Metastatic Breast Carcinoma in the Brain (tissue), 10 donors: Measurements from ENCODE around the gene NIPSNAP2.

- PRO-cap, 10 experiments: no peak in any of the 10 experiments
Observed at GRCh38 chr7:55547750-55548529, 24.4 kb downstream of the VOPP1 start.

DNA sequence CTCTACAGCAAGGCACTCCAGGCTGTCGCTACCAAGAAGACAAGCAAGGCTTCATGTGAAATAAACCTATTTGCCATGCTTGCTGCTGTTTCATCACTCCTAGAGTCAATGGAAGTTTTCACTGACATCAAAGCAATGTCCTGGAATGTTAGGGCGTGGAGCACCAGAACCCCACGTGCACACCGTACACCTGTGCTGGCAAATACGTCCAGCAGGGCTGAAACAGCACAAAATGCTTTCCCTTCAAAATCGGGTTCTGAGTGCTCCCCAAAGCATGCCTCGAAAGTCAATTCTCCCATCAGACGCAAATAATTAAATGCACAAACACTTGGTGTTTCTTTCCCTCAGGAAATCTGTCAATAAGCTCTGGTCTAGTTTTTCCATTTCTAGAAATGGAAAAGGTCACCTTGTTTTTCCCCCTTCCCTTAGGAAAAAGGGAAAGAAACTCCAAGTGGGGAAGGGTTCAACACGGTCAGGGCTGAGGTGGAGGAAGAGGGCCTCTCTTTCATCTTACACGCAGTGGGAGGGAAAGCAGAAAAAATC, 21.1 kb downstream of the VOPP1 start:
- PRO-cap, 10 experiments: peak in 1 of 10 experiments; most common plus-strand start position 246 of the sequence (in 1); most common minus-strand start position 103 of the sequence (in 1)

DNA sequence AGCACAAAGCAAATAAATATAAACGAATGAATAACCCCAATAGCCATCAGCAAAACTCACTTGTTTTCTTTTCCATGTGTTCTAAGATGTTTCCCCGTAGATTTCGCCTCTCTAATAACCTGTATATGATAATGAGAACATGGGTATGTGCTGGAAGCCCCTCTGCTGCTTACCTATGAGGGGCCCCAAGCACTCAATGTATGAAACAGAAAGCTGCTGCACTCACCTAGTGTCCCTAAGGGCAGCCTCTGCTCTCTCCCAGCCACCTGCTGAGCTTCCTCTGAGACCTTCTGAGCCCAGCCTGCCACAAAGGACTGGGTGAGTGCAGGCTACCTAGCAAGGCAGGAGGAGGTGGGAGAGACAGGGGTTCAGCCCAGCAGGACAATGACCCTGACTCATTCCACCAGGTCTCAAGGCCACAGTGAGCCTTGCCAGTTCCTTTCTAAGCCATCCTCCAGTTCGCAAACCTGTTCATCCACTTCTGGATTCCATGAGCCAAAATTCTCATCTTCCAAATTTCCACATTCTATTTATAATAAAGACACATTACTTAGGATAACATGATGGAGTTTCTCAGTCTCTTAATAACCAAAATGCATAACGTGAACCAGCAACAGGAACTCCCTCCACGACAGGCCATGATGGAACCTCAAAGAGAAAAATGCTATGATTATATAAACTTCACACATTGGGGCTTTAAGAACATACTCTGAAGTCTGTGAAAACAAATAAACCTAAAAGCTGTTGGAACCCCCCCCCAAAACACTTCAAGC, 16.2 kb downstream of the VOPP1 start:
- PRO-cap, 10 experiments: peak in 1 of 10 experiments; most common plus-strand start position 561 of the sequence (in 1); most common minus-strand start position 292 of the sequence (in 1)

DNA sequence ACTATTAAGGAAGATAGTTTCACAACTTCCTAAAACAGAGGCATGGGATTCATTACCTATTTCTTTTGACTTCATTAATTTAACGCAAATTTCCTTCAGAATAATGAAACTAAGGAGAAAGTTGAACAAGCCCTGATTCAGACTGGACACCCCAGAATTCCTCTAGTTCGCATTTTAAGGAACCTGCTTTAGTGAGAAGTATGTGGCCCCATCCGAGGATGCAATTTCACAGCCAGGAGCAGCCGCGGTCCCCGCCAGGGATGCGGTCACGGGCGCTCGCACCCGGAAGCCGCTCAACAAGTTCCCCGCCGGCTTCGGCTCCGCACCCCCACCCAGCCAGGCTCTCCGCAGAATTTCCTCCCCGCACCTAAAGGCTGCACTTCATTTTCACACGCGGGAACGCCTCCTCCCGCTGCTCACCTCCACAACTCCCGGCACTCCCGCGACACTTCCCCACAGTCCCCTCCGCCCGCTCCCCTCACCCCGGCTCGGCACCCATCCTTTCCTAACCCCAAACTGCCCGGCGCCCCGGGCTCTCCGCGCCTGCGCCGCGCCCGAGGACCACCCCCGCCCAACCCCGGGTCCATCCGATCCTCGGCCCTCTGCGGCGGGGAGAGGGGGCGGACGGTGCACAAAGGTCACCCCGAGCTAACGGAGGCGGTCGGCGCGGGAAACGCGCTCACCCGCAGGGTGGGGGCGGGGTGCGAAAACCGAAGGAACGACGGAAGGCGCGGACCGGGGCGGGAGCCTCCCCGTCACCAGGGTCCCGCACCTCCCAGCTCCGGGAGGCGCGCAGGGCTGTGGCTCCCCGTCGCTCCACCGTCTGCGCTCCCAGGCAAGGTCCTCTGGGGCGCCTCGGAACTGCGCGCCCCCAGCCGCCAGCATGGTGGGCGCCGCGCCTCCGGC, 707 bp downstream of the VOPP1 start:
- PRO-cap, 10 experiments: peak in 3 of 10 experiments; most common plus-strand start position 350 of the sequence (in 2); most common minus-strand start position 227 of the sequence (in 1)

DNA sequence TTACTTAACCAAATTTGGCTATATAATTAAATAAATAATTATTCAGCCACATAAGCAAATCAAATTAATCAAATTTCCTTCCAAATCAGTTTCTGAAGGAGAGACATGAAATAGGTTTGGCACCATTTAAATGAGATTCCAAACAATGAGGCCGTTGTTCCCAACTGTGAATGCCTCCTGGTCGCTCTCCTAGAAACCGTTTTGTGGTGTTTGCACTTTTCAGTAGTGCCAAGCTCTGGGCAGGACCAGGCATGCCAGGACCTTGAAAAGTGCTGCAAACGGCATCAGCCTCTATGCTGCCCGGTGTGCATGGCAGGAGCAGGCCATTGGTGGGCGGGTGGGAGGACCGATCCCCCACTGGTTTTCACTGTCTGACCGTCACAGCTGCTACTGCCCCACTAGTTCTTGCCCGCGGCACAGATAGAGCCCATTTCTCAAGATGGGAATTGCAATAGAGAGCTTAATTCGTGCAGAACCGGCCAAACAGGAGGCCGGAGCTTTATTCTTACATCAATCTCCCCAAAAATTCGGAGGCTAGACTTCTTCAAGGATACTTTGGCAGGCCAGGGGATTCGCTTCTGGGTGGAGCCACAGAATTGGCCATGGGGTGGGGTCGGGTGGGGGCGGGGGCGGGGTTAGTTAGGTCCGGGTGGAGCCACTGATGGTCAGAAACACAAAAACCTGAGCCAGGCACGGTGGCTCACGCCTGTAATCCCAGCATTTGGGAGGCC, 87.8 kb downstream of the SEPTIN14 start:
- PRO-cap, 10 experiments: peak in 2 of 10 experiments; most common plus-strand start position 668 of the sequence (in 2); most common minus-strand start position 191 of the sequence (in 1)

- PRO-cap, 10 experiments: no peak in any of the 10 experiments
Observed at GRCh38 chr7:55928159-55928530, 23.5 kb upstream of the MRPS17 start.

- PRO-cap, 10 experiments: peak in 10 of 10 experiments; most common plus-strand start chr7:55964585 (in 5); most common minus-strand start chr7:55965073 (in 8)
Observed at GRCh38 chr7:55964309-55965507, at the start of gene NIPSNAP2. NIPSNAP2 (plus strand) TSS chr7:55964585.

- PRO-cap, 10 experiments: no peak in any of the 10 experiments
Observed at GRCh38 chr7:56057818-56058226, 6.3 kb downstream of the CCT6A start.

- PRO-cap, 10 experiments: no peak in any of the 10 experiments
Observed at GRCh38 chr7:56079951-56080407, 12.8 kb downstream of the PHKG1 start.

DNA sequence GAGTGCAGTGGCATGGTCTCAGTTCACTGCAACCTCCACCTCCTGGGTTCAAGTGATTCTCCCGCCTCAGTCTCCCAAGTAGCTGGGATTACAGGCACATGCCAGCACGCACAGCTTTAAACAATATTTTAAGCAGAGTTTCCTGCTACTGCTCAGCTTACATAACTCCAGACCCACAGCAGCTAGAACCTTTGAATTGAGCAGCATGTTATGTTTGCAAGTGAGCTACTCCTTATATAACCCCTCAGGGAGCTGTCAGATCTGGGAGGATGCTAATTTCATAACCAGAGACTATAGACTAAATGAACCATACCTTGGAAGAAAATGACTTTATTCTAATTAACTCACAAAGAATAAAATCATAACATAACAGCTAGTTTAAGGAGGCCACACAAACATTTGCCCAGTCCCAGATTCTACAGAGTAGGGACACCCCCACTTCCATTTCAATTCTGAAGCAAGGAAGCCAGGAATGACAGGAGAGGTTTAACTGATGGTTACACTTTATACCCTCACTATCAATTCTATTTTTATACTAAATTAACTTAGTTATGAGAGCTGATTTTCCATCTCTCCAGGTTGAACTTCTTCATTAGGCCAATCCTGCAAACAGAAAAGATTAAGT, 4.9 kb downstream of the CHCHD2 start:
- PRO-cap, 10 experiments: no peak in any of the 10 experiments

GRCh38 chr7:56104844-56105357, 1.4 kb downstream of the CHCHD2 start:
- PRO-cap, 10 experiments: no peak in any of the 10 experiments

GRCh38 chr7:56174561-56174919, 58.3 kb upstream of the NUPR2 start:
- PRO-cap, 10 experiments: peak in 1 of 10 experiments; most common plus-strand start chr7:56174757 (in 1); most common minus-strand start chr7:56174693 (in 1)

DNA sequence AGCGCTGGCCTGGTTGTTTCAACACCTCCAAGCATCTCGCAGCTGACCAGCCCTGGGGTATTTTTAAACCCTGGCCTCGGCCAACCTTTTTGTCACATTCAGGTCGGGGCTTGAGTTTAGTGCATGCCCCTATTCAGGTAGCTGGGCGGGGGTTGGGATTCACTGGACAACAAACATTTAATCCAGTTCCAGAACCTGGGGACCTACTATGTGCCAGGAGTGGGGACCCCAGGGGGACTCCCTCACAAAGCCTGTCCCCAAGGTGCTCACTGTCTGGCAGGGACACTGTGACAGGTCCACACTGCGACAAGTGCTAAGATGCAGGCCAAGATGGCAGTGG, 105.6 kb upstream of the ZNF716 start:
- PRO-cap, 10 experiments: no peak in any of the 10 experiments

- PRO-cap, 10 experiments: peak in 1 of 10 experiments; most common plus-strand start chr7:57376008 (in 1)
Observed at GRCh38 chr7:57375579-57376368, 74.2 kb upstream of the ZNF716 start.

GRCh38 chr7:64433566-64434072, 119.9 kb downstream of the ZNF736 start:
- PRO-cap, 10 experiments: peak in 3 of 10 experiments; most common plus-strand start chr7:64433761 (in 2)

- PRO-cap, 10 experiments: peak in 2 of 10 experiments; most common plus-strand start chr7:64495146 (in 2)
Observed at GRCh38 chr7:64494839-64495339, 68.0 kb downstream of the ZNF680 start.

GRCh38 chr7:64637894-64638661, 27.9 kb upstream of the ZNF107 start:
- PRO-cap, 10 experiments: peak in 2 of 10 experiments; most common plus-strand start chr7:64638305 (in 2); most common minus-strand start chr7:64638000 (in 1)

DNA sequence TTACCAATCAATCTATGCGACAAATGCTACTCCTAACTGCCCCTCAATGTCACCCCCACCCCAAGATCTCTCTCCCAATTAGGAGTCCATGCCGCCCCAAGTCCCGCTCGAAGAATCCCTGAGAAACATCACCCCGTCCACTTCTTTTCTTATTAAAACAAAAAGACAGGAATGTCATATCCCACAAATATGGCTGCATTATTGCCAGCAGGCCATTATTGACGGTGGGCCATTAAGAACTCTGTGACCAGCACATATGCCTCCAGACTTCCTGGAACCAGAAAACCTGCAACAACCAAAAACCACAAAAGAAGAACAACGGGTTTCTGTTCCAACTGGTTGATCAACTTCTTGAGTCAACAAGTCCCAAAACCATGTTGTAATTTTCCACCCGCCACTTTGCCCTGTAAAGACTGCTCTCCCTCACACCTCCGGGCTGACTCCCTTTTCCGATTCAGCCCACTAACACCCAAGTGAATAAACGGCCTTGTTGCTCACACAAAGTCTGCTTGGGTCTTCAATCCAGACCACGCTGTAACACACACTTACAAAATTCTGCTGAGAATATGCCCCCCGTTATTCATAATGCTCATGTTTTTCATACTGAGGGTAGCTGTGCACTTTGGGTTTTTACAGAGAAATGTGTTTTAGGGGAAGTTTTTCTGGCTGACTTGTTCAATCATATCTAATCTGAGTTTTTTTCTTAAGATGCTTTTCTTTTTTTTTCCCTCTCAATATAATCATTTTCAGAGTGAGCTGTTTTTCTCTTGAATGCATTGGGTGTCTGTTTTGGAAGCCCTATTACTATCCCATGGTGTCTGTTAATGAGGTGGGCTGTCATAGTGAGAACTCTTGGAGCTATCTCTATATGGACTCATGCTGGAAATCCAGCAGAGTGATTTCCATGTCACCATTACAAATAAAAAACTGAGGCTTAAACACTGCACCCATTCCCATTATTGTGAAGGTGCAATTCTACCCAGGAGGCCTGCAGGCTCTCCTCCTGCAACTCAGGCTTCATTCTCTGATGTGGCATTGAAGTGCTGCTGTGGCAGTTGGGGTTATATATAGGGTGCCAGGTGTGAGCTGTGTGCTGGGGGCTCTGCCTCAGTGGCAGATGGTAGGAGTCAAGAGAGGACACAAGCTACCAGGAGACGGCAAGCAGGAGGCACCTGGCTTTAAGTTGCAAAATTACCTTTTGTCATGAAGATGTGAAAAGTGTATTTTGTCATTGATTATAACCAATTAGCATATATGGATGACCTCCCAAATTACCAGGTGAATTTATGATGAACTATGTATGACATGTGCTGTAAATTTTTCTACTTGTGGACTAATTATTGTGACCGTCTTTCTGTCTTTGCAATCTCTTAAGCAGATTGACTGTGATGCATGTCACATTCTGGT, 21.0 kb downstream of the ZNF107 start:
- PRO-cap, 10 experiments: peak in 5 of 10 experiments; most common plus-strand start position 439 of the sequence (in 3); most common minus-strand start position 249 of the sequence (in 3)

GRCh38 chr7:64882811-64883065, 20.3 kb upstream of the ZNF273 start:
- PRO-cap, 10 experiments: peak in 1 of 10 experiments; most common minus-strand start chr7:64882972 (in 1)

- PRO-cap, 10 experiments: no peak in any of the 10 experiments
Observed at GRCh38 chr7:64890668-64891273, 12.3 kb upstream of the ZNF273 start.